Heart (tissue), 3 donors: ENCODE data around the genes MEP1A and TNFRSF21.

DNA sequence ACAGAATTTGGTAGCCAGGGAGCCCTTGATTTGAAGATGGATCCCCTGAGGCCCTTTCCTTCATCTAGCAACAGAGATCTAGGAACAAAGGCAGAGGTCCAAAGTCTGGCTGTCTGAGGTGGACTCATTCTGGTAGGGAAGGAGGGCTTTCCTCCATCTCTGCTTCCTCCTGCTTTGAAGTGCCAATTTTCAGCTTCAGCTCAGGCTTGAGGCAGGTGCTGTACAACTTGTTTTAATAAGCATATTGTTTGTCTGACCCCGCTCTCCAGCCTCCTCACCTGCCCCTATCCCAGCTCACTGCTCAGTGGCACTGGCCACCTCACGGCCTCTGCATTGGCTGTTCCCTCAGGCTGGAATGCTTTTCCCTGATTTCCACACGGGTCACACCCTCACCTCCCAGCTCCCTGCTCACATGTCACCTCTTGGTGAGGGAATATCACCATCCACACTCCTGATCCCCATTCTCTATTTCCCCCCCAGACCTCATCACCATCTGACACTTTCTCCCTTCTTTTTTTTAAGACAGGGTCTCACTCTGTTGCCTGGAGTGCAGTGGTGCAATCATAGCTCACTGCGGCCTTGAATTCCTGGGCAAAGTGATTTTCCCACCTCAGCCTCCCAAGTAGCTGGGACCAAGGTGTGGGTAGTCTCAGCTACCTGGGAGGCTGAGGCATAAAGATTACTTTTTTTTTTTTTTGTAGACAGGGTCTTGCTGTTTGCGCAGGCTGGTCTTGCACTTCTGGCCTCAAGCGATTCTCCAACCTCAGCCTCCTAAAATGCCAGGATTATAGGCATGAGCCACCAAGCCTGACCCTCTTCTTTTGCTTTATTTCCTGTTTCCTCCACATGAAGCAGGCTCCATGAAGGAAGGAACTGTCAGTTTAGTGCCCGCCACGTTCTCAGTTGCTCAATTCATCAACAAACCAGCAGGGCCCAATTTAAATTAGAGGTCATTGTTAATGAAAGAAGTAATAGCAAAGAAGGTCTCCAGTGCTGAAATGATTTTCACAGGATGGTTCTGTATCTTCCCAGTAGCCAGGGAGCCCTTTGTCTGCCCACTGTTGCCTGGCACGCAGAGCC lies 1.6 kb upstream of the TCTE1 start:
- RAMPAGE, long total RNA, 2 experiments: no peak in any of the 2 experiments

- RAMPAGE, long total RNA, 2 experiments: no peak in any of the 2 experiments
These were observed 58.1 kb downstream of the CDC5L start for GRCh38 chr6:44445441-44446127.

- RAMPAGE, long total RNA, 2 experiments: no peak in any of the 2 experiments
These were observed 68.1 kb upstream of the SUPT3H start for GRCh38 chr6:45445693-45446371.

DNA sequence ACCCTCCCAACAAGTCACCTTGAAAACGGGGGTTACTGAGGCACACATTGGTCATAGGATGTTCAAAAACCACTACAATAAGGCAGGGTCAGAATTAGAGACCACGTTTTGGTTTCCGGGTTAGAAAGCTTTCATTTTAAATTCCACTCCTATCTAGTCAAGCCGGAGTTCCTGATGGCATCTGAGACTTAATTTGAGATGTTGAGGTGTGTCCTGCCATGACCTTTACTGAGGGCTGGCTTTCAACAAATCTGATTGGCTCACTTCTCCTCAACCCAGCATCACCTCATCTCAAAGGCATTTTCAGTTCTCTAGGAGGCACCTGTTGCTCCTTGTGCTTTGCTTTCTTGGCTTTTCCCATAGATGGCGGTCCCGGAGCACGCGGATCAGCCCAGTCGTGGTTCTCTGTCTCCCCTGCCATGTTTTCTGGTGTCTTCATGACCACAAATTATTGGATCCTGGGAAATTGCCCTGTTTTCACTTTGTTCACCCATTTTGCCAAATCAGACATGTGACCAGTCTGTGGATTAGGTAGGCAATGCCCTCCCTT lies 230.8 kb upstream of the SUPT3H start:
- RAMPAGE, long total RNA, 2 experiments: no peak in any of the 2 experiments

- RAMPAGE, long total RNA, 2 experiments: no peak in any of the 2 experiments
These were observed 281.2 kb upstream of the SUPT3H start for GRCh38 chr6:45658777-45659475.

GRCh38 chr6:45677168-45677926 lies 299.6 kb upstream of the SUPT3H start:
- RAMPAGE, long total RNA, 2 experiments: no peak in any of the 2 experiments

GRCh38 chr6:46013713-46014348 lies 1.8 kb downstream of the CLIC5 start:
- RAMPAGE, long total RNA, 2 experiments: no peak in any of the 2 experiments

- RAMPAGE, long total RNA, 2 experiments: no peak in any of the 2 experiments
These were observed 154.7 kb upstream of the ENPP5 start for GRCh38 chr6:46325277-46326106.

- RAMPAGE, long total RNA, 2 experiments: no peak in any of the 2 experiments
These were observed 79.6 kb downstream of the RCAN2 start for GRCh38 chr6:46411584-46412099.

GRCh38 chr6:46492184-46492478 lies 882 bp upstream of the RCAN2 start:
- RAMPAGE, long total RNA, 2 experiments: no peak in any of the 2 experiments

GRCh38 chr6:46793193-46793653 lies at the start of gene MEP1A:
MEP1A (plus strand) TSS chr6:46793389.
- RAMPAGE, long total RNA, 2 experiments: no peak in any of the 2 experiments

DNA sequence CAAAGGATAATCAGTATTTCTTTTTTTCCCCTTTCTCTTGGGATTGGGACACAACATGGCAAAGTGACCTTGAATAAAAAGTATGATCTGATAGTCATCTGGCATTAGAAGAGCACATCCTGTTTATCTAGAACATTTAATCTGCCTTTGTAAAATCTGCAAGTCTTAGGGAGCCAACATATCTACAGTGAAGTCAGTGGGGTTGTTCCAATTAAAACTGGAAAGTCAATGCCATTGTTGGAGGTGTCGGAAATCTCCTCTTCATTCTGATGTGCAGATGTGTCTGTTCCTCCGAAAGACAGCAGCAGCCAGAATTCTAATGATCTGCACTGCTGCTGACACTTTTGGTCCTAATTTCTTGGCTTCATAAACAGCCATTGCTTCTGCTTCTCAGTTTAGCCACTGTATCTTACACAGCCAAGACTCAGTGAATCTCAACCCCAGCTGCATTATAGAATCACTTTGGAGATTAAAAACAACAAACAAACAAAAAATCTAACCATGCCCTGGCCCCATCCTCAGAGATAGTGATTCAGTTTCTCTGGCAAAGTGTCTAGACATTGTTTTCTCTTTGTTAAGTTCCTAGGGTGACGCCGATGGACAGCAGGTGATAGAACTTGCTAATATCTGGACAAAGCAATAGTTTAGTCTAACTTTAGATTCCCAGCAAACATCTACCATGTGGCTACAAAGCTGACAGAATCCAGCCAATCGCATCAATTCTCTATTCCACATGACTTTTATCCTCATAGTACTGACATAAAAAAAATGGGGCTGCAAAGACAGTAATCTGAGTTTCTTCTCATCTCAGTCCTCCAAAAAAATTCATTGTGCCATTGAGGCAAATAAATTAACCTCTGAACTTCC lies 3.0 kb downstream of the ADGRF5 start:
- RAMPAGE, long total RNA, 2 experiments: start-site peak on the plus strand in 1 of 2 experiments, centred at position 160 of the sequence, 11 reads per replicate

DNA sequence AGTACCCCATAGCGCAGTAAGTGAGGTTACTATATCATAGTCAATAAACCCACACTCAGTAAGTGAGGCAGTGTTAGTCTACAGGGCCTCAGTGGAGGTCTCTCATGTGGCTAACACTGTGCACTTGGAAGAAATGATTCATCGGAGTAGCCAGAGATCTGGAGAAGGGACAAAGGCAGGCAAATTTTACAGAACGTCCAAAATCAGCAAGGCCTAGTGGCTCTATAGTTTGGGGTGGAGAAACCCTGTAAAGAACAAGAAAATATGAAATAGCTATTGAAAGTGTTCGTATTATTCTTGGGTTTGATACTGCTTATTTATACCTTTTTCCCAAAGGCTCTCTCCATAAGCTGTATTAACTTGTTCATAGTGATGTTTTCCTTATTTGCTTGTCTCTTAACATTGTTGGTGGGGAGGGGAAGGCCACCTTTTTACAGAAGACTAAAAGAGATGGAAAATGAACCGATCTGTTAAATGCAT lies 2.1 kb downstream of the ADGRF5 start:
- RAMPAGE, long total RNA, 2 experiments: no peak in any of the 2 experiments

- RAMPAGE, long total RNA, 2 experiments: no peak in any of the 2 experiments
These were observed 10.8 kb upstream of the ADGRF5 start for GRCh38 chr6:46932609-46932912.

- RAMPAGE, long total RNA, 2 experiments: no peak in any of the 2 experiments
These were observed 121.2 kb downstream of the TNFRSF21 start for GRCh38 chr6:47188410-47189075.

DNA sequence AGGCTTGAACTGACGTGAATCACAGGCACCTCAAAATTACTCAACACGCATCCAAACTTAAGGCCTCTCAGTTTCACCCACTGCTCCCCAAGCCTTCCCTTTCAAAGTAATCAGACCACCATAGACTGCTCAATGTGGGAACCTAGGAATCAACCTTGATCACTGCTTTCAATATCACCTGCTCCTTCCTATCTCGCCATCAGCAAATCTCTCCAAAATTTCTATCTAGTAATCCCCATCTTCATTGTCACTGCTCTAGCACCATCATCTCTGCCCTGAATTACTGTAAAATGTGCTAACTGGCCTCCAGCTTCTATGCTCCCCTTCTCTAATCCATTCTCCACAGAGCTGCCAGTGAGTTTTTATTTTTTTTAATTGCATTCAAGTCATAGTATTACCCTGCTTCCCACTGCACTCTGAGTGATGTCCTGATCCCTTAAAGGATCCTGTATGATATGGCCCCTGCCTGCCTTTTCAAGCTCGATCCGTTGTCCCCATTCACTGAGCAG lies 9.5 kb downstream of the TNFRSF21 start:
- RAMPAGE, long total RNA, 2 experiments: no peak in any of the 2 experiments

DNA sequence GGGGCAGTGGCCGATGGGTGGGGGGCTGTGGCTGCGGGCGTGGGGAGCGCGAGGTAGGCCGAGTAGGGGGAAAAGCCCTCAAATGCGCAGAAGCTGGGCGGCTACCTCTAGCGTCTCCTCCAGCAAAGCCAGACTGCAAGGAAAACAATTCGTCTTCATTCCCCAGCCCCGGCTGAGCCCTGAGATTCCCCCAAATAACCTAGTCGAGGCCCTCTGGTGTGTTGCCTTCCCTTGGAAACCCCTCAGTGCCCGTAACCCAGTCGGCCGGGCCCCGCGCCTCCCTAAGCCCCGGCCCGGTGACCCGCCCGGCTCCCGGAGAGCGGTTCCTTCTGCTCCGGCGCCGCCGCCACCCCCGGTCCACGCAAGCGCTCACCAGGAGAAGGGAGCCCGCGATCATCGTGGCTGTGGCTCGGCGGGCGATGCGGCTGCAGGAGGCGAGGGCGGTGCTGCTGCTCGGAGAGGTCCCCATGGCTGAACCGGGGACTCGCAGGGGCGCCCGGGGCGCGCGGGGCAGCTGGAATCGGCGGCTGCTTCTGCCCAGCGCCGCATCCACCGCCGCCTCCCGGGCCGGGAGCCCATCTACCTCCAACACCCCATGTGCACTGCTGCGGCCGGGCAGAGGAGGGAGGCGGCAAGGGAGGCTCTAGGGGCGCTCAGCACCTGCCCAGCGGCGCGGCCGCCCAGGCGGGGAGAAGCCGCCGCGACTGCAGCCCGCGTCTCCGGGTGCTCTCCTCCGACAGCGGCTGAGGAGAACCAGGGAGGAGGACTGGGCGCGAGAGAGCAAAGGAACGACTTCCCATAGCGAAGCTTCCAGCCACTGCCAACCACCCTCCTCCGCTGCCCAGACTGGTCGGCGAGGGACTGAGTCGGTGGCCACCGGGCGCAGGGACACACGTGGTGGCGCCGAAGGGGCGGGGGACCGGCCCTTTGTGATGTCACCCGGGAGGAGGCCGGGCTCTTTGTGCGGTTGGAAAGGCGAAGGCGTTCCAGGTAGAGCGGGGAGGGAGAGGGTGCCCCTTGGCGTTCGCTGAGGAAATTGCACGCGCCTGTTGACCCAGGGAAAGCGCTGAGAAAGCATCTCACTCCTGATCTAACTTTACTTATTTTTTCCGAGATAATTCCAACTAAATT lies at the start of gene TNFRSF21:
TNFRSF21 (minus strand) TSS at position 863 of the 1,131 bp plus-strand sequence.
- RAMPAGE, long total RNA, 2 experiments: no peak in any of the 2 experiments

GRCh38 chr6:47478733-47479069 lies 1.1 kb downstream of the CD2AP start:
- RAMPAGE, long total RNA, 2 experiments: no peak in any of the 2 experiments

GRCh38 chr6:47590108-47590830 lies 108.1 kb upstream of the ADGRF4 start:
- RAMPAGE, long total RNA, 2 experiments: no peak in any of the 2 experiments

GRCh38 chr6:49635777-49636659 lies 621 bp downstream of the RHAG start:
- RAMPAGE, long total RNA, 2 experiments: no peak in any of the 2 experiments